ENCODE results near the genes MINDY4B and GPR171.

DNA sequence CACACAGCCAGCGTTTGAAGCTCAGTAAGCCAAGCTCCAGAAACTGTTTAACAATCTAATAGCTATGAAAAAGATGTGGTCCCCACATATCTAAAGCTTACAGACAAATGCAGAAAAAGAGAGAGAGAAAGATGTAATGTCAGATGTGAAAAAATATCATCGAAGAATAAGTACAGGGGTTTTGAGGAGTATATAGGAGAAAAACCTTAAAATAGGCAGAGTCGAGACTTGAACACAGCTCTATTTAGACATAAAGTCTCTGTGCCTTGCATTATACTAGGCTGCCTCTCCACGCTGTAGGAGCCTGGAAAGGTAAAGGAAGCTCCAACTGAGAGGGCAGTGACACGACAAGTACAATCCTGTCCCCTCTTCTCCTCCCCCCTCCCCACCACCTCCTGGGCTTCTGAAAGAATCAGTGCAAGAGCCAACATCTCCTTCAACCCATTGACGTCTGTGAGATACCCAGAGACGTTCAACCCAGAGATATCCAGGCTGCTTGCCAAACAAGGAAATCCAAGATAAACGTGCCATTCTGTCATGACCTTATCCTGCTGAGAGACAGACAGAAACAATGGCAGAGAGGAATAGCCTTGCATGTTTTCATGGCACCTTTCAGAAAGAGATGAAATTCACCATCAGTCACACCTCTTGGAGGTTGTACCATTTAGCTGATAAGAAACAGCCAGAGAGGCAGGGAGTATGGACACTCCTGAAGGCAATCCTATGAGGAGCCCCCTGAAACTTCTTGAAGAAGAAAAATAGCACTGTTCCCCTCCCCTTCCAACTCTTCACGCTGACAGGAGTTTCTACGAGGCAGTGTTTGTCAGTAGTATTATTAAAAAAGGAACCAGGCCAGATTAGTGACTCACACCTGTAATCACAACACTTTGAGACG, 39.1 kb downstream of the WWTR1 start:
- PRO-cap: no peak

- PRO-cap: no peak
These were observed 166.5 kb upstream of the TSC22D2 start for GRCh38 chr3:150241636-150242020.

DNA sequence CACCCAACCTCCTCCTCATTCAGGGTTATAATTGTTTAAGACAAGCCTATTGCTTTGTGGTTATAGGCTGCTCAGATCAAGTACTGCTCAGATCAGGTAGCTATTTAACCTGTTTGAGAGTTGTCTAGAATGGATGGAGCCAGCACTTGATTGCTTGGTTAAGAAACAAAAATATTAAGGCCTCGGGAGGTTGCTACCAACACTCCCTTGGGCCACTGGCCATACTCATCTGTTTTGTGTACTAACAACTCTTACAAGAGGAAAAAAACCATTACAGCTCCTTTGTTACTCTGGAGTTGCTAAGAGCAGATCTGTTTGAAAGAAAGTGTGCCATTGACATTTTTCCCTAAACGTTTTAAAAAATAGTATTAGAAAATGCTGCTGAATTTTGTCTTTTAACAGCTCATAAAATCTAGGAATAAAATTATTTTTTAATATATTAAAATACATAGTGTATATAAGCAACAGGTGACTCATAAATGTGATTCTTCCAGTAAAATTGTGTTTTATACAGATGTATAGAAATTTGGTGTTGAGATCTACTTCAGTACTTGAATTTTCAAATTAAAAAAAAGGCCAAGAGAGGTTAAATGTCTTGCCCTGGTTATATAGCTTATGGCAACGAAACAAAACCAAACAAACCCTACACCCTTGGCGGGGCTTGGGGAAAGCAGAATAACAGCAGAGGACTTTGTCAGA, 29.8 kb downstream of the SELENOT start:
- PRO-cap: no peak

DNA sequence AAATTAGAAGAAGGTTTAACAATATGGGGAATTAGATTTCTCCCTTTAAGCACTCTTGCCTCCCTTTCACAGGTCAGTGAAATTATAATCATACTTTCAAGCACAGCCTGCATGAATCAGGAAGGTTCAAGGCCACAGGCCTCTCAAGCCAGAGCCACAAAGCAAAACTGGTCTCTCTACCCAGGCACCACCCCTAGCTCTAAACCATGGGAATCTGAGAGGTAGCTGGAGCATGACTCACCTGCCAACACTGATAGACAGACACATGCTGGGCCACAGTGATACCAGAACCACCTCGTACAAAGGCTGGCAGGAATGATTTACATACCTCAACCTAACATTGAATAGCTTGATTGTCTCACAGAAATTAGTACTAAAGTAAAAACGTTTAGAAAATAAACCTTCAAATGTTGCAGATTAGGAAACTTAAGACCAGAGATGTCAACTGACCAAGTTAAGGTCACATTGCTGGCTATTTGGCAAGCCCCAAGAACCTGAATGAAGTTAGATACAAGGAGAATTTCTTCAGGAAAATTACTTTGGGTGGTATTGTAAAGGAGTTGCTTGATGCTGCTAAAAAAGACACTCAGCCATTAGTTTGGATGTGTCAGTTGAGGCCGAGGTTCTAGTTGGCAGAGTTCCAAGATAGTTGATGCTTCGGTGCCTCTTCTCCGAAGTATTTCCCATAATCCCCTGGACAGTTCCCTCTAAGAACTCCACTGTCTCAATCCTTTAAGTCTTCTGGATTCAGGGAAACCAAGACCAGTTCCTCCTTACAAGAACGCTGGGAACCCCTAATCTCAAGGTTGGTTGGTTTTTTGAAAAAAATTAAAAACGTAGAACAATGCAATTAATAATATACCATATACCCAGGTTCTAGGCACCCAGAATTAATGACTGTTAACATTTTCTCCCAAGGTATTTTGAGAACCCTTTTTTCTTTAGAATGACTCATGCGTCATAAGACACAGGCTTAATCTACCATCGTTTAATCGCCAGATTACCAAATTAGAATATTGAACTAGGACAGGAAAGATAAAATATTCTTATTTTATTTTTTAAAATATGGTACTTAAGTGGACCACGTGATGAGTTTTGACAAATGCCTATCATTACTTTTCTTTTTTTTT, 24.3 kb downstream of the SIAH2 start:
- PRO-cap: no peak

GRCh38 chr3:150761301-150762246, 1.4 kb downstream of the SIAH2 start:
- PRO-cap: bidirectional peak, plus-strand start at chr3:150762153, minus-strand start at chr3:150761855

DNA sequence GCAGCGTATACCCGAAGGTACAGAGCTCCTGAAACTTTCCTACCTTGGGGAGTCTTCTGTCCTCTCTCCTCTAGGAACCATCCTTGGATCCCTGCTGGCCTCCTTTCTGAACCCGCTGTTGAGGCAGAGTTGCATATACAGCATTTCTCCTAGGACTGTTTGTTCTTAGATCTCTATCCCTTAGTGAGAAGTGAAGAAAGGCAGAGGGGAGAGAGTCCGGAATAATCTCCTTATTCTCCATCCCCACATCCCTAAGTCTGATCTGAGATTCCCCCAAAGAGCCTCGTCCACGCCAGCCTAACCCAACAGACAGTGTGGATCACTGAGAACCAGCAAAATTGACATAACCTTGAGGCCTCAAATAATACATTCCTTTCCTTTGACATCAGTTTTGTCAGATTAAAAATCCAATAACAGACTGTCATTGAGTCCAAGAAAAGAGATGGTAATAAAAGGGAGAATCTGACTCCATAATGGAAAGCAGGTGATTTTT, 7.6 kb upstream of the SIAH2 start:
- PRO-cap: no peak

- PRO-cap: no peak
These were observed 10.5 kb upstream of the SIAH2 start for GRCh38 chr3:150773514-150773752.

DNA sequence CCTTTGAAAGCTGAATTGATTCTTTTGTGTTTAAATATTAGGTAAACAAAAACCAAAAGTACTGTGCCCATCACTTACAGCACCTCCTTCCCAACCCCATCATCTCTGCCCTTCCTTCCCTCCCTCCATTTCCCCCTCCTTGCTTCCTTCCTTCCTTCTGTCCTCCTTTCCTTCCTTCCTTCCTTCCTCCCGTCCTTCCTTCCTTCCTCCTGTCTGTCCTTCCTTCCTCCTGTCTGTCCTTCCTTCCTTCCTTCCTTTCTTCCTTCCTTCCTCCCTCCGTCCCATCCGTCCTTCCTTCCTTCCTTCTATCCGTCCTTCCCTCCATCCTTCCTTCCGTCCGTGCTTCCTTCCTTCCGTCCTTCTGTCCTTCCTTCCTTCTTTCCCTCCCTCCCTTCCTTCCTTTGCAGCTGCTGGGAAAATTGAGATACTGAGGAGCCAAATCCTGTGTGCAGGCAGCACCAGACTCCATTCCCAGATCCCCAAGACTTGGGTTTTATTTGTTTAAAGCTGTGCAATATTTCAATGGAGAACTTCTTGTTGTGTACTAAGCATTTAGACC, 67.8 kb upstream of the SIAH2 start:
- PRO-cap: no peak

- PRO-cap: no peak
These were observed at the start of gene MINDY4B for GRCh38 chr3:150905223-150905597. Gene MINDY4B (minus strand): TSS chr3:150905439.

- PRO-cap: unidirectional peak, minus-strand start at chr3:151203185
These were observed at the start of gene GPR171 for GRCh38 chr3:151203049-151203540. Gene GPR171 (minus strand): TSS chr3:151203216.

DNA sequence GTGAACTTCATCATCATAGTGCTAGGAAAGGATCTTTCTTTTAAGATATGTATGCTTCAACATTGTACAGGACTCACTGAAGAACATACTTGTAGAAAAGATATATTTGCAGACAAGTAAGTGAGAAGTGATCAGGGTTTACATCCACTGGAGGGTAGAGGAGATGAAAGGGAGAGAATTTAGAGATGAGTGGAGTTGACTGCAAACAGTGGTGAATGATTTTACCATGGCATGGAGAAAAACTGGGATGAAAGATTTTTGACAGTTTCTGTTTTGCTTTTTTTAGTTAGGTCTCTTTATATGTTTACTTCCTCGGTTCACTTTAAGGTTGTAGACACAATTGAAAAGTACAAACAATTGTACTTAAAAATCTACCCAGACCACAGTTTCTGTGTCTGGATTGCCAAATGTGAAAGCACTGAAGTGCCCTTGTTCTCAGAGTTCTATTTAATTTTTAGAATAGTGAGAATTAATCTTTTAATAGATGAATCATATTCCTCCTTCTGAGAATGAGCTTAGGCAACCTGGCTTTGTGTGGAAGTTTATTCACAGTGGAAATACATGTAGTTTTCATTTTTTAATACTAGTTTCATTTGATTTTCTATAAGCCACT, 1.6 kb upstream of the GPR171 start:
- PRO-cap: no peak

GRCh38 chr3:151265748-151266454, 12.4 kb downstream of the P2RY14 start:
- PRO-cap: no peak

GRCh38 chr3:151537632-151538321, 76.9 kb upstream of the IGSF10 start:
- PRO-cap: no peak

DNA sequence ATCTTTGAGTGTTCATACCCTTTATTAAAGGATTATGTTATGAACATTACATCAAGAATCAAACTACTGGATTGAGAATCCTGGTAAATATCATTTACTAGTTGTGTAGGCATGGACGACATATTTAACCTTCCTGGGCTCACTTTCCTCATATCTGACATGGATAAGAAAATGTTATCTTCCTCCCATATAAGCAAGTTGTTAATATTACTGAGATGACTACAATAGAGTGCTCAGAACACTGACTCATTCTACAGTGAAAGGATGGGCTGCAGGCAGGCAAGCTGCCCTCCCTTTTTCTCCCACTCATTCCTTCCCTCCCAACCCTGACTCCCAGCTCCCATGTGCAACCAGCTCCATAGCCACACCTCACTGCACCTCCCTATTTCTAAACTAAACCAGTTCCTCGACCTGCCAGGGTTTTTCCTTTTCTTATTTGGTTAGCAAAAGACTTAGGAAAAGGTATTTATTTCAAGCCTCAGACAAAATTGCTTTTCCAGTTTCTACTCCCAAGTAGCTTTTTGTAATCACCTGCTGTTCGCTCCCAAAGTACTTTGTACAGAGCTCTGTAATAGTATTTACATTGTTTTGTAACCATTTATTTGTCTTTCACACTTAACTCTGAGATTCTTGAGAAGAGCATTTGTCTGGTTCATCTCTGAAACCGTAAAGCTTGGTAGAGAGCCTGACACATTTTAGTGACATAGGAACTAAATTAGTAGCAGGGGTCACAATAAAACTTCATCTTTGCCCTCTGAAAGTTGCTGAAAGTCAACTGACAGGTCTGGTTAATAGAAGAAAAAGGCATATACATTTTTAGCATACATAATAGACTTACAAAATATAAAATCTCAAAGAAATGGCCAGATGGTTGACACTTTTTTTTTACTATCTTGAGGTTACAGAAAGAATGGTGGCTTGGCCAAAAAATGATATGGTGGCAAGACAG, 2.2 kb downstream of the AADAC start:
- PRO-cap: bidirectional peak, plus-strand start at position 256 of the sequence, minus-strand start at position 253 of the sequence

DNA sequence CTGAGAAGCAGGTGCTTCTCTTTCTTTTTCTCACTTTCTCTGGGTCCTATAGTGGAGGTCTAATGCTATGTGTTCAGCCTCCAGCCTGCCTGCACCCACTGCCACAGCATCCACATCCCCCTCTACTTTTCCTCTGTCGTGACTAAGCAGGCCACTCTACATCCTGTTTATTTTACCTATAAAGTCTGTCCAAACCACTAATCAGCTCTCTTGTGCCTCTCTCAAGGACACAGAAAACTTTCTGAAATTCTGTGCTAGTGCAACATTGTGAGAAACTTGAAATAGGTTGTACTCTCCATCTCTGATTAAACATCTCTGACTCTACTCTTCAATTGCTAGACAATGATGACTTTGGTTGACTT, 27.9 kb downstream of the SUCNR1 start:
- PRO-cap: no peak

DNA sequence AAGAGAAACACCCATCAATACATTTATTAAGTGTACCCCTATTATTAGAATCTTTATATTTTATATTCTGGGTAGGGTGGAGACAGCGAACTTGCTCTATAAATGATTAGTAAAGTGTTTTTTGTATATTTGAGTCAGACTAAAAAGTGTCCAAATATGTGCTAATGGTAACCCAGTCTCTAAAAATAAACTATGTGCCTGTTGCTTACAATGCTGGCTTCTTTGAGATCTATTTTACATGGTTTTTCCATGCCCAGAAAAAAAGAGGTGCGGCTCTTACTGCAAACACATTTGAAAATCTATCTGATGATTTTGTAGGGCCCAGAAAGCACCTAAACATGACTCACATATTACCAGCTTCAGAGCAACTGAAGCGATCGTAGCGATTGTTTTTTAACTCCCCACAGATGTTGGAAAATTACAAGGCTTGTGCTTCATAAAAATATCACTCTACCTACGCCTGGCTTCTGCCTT, 53.4 kb downstream of the SUCNR1 start:
- PRO-cap: no peak

DNA sequence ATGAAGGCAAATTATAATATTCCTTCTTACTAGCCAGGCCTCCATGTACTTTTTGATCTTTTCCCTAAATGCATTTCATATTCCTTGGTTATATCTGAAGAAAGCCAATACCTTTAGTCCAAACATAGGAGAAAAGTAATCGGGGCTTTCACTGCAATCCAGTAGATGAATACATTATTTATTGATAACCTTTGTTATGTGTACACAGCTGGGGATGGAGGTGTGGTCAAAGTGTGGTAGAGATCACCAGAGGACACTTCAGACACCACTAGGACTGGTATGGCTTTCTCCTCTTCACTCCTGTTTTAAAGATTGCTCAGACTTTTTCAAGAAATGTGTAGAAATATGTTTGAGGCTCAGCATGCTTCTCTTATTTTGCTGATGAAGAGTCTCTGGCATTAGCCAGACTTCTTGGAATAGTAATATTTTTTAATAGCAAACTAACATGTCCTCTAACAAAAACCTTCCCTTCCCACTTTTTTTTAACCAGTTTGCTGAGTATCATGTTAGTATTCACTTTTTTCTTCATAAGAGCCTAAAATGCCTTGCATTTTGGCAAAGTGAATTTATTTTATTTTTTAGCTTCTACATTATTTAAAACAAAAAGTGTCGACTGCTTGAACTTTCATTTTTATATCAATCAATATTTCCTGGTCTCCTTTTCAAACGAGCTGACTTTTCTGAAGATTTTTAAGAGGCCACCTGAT, 65.6 kb upstream of the MBNL1 start:
- PRO-cap: no peak

- PRO-cap: bidirectional peak, plus-strand start at chr3:152205601, minus-strand start at chr3:152205417
These were observed 63.6 kb upstream of the MBNL1 start for GRCh38 chr3:152204898-152205692.

GRCh38 chr3:152269416-152269771, 665 bp downstream of the MBNL1 start:
- PRO-cap: bidirectional peak, plus-strand start at chr3:152269675, minus-strand start at chr3:152269511

GRCh38 chr3:152300002-152300754, 31.4 kb downstream of the MBNL1 start:
- PRO-cap: no peak

Data from gallbladder (tissue), 1 donor.